Sternocleidomastoid (tissue), 1 donor: ENCODE results near the genes APOL1 and TXN2.

- PRO-cap: no peak
These were observed 141.1 kb downstream of the RBFOX2 start for GRCh38 chr22:35887406-35888044.

DNA sequence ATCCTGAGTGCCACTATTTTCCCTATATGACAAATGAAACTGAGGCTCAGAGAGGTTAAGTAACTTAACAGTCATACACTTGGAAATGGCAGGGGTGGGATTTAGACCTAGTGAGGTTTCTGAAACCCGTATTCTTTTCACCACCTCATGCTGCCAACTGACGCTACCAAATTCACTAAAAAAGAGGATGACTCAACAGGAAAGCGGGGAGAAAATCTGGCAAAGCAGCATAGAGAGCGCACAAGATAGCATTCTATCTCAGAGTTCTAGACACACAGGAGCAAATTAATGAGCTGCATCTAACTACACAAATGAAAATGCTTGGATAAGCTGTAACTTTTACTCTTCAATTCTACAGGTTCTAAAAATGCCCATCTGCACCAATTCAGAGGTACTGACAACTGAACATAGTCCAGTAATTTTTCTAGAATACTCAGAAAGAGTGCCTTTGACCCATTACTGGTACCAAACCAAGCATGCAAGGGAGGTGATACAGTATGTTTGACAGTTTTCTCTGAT, 136.4 kb downstream of the RBFOX2 start:
- PRO-cap: no peak

GRCh38 chr22:36029039-36029451, 421 bp upstream of the RBFOX2 start:
- PRO-cap: bidirectional peak, plus-strand start at chr22:36029255, minus-strand start at chr22:36028920

DNA sequence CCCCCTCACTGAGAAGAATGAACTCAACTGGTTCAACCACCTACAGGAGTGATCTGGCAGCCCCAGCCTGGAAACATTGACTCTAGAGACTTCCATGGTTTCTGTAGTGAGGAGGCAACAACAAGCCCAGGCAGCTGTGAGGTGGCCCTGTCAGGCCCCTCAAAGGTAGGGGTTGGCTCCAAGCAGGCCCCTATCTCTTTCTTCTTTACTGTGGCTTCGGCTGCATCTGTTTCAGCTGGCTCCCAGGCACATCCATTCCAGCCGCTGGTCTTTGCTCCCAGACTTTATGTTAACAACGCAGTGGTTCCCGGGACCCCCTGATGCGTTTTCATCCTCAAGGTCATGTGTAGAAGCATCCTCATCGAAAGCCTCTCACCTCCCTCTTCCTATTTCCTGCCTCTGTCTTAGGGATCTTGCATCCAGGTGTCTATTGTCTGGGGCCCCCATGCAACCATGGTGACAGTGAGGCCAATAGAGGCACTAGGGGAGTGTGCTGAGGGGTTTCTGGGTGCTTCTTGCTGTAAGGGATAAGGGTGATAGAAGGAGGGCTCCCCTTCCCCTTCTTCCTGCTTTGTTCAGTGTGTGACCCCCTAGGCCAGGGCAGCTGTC, 5.4 kb downstream of the APOL3 start:
- PRO-cap: no peak

DNA sequence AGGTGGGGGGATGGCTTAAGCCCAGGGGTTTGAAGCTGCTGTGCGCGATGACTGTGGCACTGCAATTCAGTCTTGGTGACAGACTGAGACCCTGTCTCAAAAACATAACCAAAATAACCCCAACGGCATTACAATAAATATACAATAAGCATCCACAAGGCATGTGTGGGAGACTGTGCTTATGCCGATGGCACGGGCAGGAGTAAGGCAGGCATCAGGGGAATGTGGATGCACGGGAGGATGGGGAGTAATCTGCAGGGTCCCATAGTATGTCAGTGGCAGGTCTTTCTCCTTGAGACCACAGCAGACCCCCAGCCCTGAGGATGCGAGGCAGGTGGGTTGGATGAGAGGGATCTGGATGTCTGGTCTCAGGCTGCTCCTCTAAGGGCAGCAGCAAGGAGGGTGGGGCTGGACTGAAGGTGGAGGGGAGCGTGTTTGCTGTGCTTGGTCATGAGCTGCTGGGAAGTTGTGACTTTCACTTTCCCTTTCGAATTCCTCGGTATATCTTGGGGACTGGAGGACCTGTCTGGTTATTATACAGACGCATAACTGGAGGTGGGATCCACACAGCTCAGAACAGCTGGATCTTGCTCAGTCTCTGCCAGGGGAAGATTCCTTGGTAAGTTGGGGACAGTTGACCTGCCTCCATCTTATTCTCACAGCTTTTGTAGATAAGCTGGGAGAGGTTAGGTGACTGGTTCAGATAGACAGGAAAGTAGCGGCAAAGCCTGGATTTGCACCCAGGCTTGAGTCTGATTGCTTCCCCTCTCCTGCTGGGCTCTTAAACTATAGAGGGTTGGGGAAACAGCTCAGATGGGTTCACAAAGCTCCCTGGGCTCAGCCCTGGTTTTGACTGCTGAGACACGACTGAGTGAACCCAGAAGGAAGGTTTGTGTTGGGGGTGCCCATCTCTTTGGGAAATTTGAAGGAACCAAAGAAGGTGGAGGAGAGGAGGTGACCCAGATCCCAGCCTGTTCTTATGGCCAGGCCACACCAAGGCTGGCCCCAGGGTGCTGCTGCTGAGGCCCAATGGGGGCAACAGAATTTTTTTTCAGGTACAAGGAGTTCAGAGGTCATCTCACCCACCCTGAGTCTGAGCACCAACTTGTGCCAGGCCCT, at the start of gene APOL1:
Gene APOL1, plus strand, starts transcription at position 533 of the 1,119 bp plus-strand sequence.
- PRO-cap: no peak

GRCh38 chr22:36258397-36259792, 6.0 kb downstream of the APOL1 start:
- PRO-cap: no peak

GRCh38 chr22:36285069-36285384, 32.1 kb downstream of the APOL1 start:
- PRO-cap: no peak

DNA sequence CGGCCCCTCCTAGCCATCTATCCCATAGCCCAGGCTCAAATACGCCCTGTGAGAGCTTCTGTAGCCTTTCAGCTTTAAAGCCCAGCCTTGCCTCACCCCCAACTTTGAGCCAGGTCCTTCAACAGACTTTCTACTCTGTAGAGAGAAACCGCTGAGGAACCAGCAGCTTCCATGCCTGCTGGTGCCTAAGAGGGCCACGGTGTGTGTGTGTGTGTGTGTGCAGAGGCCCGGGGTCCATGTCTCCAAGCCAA, 42.2 kb downstream of the APOL1 start:
- PRO-cap: no peak

DNA sequence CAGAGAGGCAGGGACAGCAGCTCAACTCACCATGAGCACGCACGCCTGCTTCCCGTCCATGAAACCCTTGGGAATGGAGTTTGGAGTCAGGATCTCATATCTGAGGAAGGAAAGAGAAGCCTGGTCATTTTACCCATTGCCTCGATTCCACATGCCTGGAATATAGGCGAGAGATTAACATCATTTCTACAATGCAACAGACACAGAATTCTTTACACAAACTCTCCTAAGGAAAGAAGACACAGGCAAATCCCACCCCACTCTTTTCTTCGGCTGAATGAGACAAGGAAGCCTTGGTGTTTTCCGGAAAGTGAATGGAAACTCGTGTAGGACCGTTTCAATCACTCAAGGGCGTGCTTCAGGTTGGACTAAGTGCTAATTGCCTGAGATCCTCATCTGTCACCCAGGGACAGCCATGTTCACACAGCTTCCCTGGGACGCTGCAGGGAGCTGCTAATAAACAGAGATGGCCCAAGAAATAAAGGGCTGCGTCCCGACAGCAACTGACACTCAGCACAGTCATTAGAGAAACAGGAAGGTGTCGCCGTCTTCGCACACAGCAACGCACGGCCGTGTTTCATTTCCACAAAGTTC, 52.2 kb downstream of the APOL1 start:
- PRO-cap: no peak

DNA sequence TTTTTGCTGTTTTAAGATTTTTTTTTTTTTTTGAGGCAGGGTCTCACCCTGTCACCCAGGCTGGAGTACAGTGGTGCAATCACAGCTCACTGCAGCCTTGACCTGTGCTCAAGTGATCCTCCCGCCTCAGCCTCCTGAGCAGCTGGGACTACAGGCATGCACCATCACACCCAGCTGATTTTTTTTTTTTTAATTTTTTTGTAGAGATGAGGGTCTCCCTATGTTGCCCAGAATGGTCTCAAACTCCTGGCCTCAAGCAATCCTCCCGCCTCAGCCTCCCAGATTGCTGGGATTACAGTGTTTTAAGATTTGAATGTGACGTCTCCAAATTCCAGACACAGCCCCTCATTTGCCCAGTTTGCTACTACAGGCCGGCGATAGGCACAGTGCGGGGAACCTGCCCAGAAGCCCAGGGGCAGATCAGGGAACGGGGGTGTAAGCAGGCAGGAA, 55.3 kb downstream of the APOL1 start:
- PRO-cap: no peak

DNA sequence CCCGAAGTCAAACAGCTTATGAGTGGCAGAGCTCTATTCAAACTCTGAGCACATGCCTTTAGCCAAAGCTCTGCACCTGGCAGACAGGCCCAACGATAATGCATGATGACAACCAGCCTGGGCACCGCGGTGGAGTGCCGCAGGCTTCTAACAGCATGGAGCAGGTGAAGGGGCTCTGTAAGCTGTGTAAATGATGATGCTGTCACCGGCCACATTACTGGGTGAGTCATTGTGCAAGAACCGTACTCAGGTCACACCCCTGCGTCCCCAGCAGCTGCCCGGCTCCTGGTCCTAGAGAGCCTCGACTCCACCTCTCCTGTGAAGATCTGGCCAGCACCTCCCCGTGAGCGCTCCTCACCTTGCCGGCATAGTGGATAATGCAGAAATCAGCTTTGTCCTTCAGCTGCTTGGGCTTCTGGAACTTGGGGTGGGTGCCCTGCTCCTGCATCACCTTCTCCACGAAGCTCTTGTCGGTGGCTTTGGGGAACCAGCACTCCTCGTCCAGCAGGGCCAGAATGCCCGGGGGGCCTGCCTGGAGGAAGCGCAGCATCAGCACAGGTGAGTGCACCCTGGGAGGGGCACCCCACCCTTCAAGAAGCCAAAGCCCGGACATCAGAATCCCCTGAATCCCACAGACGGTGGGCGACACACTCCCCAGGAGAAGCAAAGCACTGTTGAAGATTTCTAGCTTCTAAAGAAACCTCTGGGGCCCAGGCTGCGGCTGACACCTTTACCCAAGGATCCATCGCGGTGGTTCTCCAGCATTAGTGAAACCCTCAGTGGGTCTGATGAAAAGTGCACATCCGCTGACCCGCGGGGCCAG, 59.0 kb downstream of the APOL1 start:
- PRO-cap: no peak

GRCh38 chr22:36323208-36323748, 64.5 kb downstream of the MYH9 start:
- PRO-cap: bidirectional peak, plus-strand start at chr22:36323522, minus-strand start at chr22:36323394

- PRO-cap: unidirectional peak, minus-strand start at chr22:36329378; bidirectional peak, plus-strand start at chr22:36329705, minus-strand start at chr22:36329394; unidirectional peak, plus-strand start at chr22:36329749
These were observed 58.4 kb downstream of the MYH9 start for GRCh38 chr22:36329187-36330004.

DNA sequence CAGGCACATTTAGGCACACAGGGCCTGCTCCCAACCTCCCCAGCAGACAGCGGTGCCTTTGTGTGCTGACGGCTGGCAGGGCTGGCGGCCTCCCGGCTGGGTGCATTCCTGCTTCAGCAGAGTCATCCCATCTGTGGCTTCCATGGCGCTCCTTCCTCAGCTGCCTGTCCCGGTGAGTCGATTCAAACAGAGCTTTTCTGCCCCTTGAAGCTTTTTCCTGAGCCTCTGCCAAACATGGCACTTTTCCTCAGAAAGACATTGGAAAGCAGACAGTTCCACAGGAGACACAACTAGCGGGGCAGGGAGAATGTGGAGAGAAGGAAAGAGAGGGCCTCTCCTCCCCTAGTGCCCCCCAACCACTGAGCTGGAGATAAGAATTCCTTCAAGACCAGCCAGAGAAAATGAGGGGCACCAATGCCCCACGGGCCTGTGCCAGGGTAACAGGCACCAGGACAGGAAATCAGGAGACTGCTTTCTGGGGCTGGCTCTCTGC, 52.4 kb downstream of the MYH9 start:
- PRO-cap: no peak

DNA sequence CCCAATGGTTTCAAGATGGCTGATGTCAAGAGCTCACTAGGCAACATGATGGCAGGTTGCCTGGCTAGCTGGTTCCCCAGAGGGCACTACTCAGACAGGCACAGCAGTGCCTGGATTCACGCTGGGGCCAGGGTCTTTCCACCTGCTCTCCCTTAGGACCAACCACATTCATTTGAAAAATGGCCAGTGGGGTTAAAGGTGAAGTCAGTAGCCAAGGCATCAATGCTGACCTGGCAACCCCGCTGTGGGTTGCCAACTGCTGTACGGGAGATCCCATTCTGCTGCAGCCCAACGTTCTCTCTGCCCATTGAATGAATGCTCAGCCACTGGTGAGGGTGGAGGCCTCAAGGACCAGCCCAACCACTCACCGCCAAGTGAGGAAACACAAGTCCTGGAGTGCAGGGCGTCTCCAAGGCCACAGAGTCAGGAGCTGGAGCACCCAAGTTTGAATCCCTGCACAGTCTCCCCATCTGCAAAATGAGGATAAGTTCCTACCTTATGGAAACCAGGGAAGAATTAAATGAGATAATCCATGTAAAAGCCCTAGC, 12.5 kb downstream of the MYH9 start:
- PRO-cap: unidirectional peak, minus-strand start at position 313 of the sequence

- PRO-cap: bidirectional peak, plus-strand start at chr22:36386212, minus-strand start at chr22:36385952
These were observed 1.9 kb downstream of the MYH9 start for GRCh38 chr22:36385850-36386297.

DNA sequence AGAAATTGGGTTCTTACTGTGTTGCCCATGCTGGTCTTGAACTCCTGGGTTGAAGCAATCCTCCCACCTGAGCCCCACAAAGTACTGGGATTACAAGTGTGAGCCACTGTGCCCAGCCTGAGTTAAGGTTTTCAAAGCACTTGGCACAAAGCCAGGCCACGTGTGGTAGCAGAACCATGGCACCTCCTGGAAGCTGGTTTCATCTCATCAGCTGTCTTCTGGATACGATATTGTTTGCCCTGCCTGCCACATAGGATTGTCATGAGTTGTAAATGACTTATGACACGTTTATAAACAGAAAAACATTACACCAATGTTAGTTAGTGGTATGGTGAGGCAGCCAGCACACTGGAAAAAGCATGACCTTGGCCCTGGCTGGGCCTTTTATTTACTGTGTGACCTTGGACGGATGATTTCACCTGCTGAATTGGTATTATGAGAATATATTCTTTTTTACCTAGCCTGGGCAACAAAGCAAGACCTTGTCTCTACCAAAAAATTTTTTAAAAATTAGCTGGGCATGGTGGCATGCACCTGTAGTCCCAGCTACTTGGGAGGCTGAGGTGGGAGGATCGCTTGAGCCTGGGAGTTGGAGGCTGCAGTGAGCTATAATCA, 23.8 kb upstream of the MYH9 start:
- PRO-cap: no peak

DNA sequence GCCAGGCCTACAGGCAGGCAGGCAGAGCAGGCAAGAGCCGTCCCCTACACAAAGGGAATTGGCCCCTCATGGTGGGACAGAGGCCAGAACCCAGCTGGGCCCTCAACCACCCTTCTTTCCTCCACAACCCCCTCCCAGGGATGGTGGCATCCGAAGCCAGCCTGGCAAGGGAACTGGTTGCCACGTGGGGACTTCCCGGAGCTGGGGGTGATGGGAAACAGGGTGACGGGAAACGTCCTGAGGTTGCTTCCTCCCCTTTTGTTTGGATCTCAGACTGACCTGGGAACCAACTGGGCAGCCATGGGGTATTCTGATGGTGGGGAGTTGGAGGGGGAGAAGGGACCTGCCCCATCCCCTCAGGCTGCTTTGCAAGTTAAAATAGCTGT, 31.6 kb downstream of the TXN2 start:
- PRO-cap: no peak

DNA sequence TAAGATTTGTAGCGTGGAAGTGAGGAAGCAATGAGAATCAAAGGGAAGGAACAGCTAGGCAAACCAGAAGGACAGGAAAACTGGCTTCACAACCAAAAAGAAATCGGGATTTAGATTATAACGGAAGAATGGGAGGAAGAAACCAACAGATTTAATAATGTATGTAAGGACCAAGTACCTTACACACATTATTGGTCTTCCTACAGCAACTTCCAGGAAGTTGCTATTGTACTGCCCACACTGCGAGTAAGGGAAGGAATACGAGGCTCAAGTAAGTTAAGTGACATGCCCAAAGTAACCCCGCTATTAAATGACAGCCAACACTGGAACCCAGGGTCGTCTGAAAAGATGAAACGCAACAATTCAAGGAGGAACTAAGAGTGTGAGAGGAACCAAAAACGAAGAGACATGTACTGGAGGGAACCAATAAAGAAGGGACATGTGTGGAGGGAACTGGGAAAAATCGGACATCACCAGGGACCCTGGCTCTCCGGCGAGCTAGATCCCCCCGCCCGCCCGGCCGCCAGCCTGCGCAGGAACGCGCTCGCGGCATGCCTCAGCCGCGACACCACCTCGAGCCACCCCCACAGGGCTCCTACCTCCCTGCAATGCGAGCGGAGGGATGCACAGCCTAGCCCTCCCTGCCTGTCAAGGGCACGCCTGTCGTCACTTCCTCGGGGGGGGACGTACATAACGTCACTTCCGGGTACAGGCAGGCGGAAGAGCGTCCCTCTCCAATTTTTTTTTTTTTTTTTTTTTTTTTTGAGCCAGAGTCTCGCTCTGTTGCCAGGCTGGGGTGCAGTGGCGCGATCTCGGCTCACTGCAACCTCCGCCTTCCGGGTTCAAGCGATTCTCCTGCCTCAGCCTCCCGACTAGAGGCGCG, at the start of gene TXN2:
Gene TXN2, minus strand, starts transcription at position 676 of the 883 bp plus-strand sequence.
- PRO-cap: bidirectional peak, plus-strand start at position 765 of the sequence, minus-strand start at position 597 of the sequence

DNA sequence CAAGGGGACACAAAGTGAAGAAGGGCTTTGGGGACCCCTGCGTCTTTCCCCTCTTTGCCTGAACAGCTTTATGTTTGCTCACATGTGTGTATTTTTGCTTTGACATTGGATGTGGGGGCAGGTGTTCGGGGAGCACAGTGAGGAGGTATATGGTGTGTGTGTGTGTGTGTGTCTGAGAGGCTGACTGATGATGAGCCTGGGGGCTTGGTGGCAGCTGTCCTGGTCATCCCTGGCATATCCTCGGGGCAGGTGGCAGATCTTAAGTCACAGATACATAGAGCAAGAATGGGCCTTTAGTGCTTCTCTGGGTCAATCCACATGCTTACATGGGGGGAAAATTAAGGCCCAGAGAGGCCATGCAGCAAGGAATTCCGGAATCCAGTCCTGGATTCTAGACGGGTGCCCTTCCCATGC, 33.1 kb upstream of the EIF3D start:
- PRO-cap: no peak